H4 (cell line): ENCODE measurements around a stretch of chr19.

GRCh38 chr19:14147886-14148833, 11.8 kb upstream of the ASF1B start:
- RAMPAGE, long total RNA = no peak

GRCh38 chr19:14167110-14167436, 30.7 kb upstream of the ASF1B start:
- RAMPAGE, long total RNA = no peak

DNA sequence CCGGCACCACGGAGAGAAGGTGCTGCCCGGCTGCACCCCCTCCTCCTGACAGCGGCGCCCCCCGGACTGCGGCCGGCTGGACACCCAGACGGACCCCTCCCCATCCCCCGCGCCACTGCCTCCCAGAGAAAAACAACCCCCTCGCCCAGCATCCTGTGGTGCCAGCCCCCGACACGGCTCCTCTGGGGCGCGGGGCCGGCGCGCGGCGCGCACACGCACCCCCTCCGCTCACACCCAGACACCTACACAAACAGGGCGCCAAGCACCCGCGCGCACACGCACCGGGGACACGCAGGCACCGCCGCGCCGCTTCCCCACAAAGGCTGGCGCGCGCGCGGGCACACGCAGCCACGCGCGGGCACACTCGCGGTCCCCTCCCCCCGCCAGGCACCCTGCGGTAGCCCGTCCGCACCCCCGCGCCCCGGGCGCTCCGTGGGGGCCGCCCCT, 621 bp downstream of the ADGRL1 start:
- RAMPAGE, long total RNA = no peak

GRCh38 chr19:14247496-14247825, 41.5 kb upstream of the ADGRL1 start:
- RAMPAGE, long total RNA = no peak

- RAMPAGE, long total RNA = no peak
These were observed 11.7 kb upstream of the ADGRE5 start for GRCh38 chr19:14369442-14370142.

GRCh38 chr19:14404222-14404855, 14.8 kb downstream of the DDX39A start:
- RAMPAGE, long total RNA = no peak

DNA sequence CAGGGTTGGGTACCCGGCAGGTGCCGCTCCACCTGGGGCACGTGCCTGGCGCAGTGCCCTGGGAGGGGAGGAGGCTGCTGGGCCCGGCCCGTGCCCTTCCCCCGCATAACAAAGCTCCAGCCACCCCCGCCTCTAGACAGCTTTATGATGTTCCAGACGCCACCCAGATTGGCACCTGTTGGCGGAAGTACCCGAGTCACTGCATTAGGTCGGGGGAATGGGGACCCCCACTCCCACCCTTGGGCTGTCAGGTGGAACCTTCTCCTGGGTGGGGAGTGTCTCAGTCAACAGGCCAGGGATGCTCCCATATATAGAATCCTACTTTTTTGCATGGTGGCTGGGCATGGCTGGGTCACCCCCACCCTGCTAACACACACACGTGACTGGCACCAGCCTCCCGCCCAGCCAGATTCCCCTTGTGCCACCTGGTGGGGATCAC, 828 bp downstream of the PKN1 start:
- RAMPAGE, long total RNA = no peak

GRCh38 chr19:14507742-14508415, 10.3 kb downstream of the DNAJB1 start:
- RAMPAGE, long total RNA = no peak

DNA sequence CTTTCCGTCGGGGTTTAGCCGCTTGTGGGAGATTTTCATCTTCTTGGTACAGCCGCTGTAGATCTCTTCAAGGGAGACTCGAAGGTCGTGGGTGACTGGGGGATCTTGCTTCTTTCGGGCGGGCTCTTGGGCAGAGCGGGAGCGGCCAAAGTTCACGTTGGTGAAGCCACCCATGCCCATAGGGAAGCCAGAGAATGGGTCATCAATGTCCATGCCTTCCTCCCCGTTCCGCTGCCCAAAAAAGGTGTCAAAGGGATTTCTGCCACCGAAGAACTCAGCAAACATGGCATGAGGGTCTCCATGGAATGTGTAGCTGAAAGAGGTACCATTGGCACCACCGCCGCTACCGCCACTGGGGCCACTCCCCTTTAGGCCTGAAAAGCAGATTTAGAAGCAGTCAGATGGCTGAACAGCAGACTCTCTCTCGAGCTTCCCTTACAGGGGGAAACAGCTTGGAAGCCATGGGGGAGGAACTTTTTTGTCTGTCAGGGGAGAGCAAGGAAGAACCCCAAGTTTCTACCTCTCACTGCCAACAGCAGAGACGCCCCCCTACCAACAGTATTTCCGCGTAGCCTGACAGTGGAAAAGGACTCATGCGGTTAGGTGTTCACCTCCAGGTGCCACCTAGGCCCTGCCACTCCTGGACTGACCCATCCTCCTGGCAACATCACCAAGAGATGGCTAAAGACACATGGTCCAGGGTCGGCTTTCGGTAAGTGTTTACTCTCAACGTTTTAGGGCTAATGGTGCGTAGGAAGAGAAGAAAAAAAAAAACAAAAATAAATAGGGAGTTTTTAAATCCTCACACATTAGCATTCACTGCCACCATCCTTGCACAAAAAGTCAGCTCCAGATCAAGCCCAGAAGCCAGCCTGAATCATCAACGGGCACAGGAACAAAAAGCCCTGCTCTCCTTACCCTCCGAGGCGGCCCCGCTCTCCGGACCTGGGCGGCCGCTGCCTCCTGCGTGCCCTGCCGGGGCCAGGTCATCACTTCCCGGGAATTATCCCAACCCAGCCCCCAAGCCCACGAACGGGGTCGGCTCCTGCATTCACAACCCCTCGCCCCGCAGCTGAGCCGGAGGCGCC, 1.2 kb downstream of the DNAJB1 start:
- RAMPAGE, long total RNA = no peak

- RAMPAGE, long total RNA = no peak
These were observed 21.2 kb downstream of the CLEC17A start for GRCh38 chr19:14603995-14604585.

DNA sequence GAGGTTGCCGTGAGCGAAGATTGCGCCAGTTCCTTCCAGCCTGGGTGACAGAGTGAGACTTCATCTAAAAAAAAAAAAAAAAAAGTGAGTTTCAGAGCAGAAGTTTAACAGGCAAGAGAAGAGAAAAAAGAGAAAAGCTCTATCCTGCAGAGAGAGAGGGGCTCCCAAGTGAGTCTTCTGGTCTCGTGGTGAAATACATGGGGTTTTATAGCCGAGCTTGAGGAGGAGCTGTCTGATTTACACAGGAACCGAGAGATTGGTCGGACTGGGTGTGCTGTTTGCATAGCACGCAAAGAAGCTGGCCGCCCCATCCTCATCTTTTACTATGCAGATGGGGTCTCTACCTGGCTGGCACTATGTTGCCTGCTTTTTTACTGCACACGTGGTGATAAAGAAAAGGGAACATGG, 1.4 kb upstream of the ADGRE3 start:
- RAMPAGE, long total RNA = no peak

GRCh38 chr19:14731878-14732224, 42.0 kb downstream of the ZNF333 start:
- RAMPAGE, long total RNA = no peak

GRCh38 chr19:14740764-14741502, 37.4 kb downstream of the ADGRE2 start:
- RAMPAGE, long total RNA = no peak

DNA sequence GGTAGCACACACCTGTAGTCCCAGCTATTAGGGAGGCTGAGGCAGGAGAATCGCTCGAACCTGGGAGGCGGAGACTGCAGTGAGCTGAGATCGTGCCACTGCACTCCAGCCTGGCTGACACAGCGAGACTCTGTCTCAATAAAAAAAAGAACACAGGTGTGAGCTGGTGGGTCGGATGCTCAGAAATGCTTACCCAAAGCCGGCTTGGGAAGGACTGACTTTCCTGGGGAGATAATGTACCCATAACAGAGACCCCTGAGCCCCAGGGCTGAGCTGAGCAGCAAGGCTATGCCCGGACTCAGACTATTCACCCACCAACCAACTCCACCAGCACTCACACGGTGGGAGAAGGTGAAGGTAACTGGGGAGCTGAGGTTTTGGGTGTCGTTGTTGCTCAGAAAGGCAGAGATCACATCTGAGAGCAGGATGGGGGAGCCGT, 23.0 kb downstream of the ADGRE2 start:
- RAMPAGE, long total RNA = no peak

DNA sequence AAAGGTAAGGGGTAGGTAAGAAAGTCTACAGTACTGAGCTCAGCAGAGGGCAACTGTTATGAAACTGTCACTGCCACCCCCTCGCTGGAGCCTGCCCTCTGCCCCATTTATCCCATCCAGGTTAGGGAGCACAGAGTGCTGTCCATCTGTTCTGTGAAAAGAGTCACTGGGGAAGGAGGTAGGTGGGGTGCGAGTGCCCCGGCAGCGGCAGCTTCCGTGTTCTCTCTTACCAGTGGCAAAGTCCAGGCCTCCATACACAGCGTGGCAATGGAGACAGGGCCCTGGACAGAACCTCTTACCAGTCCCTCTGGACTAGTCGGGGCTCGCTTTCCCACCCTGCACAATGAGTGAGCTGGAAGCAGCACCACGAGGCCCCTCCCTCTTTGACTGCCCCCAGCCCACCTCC, 1.1 kb downstream of the ILVBL start:
- RAMPAGE, long total RNA = no peak

- RAMPAGE, long total RNA = no peak
These were observed 27.3 kb upstream of the EPHX3 start for GRCh38 chr19:15259556-15259910.

GRCh38 chr19:15267377-15268111, 35.3 kb upstream of the EPHX3 start:
- RAMPAGE, long total RNA = no peak

DNA sequence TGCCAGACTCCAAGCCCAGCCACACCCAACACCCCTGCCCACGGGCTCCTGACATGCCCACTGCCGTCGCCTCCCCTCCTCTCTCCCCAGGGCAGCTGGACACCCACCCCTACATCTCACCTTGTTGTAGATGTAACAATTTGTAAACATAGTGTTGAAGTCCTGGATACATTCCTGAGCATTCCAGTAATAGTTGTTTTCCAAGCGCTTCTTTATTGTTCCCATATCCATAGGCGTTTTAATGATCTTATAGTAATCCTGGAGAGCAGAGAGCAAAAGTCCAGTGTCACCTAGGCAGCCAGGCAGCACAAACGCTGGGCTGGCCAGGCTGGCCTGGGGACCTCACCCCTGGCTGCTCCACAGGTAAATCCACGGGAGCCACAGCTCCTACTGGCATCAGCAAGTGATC, 36.5 kb upstream of the EPHX3 start:
- RAMPAGE, long total RNA = no peak

GRCh38 chr19:15279860-15280526, 47.7 kb upstream of the EPHX3 start:
- RAMPAGE, long total RNA = no peak

- RAMPAGE, long total RNA = no peak
These were observed 46.1 kb downstream of the BRD4 start for GRCh38 chr19:15286151-15286792.